M059J (cell line): ENCODE measurements around a stretch of chr22.

DNA sequence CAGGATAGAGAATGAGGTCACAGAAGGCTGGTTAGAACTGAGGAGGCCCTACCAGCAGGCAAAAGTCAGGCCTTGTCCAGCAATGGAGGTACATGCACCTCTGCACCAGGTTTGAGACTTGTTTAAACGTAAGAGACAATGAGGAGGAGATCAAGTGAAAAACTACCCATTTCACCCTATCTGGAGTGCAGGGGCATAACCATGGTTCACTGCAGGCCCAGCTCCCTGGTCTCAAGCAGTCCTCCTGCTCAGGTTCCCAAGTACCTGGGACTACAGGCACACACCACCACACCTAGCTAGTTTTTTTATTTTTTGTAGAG lies 217 bp upstream of the CCT8L2 start:
- RAMPAGE, long total RNA, result no peak

DNA sequence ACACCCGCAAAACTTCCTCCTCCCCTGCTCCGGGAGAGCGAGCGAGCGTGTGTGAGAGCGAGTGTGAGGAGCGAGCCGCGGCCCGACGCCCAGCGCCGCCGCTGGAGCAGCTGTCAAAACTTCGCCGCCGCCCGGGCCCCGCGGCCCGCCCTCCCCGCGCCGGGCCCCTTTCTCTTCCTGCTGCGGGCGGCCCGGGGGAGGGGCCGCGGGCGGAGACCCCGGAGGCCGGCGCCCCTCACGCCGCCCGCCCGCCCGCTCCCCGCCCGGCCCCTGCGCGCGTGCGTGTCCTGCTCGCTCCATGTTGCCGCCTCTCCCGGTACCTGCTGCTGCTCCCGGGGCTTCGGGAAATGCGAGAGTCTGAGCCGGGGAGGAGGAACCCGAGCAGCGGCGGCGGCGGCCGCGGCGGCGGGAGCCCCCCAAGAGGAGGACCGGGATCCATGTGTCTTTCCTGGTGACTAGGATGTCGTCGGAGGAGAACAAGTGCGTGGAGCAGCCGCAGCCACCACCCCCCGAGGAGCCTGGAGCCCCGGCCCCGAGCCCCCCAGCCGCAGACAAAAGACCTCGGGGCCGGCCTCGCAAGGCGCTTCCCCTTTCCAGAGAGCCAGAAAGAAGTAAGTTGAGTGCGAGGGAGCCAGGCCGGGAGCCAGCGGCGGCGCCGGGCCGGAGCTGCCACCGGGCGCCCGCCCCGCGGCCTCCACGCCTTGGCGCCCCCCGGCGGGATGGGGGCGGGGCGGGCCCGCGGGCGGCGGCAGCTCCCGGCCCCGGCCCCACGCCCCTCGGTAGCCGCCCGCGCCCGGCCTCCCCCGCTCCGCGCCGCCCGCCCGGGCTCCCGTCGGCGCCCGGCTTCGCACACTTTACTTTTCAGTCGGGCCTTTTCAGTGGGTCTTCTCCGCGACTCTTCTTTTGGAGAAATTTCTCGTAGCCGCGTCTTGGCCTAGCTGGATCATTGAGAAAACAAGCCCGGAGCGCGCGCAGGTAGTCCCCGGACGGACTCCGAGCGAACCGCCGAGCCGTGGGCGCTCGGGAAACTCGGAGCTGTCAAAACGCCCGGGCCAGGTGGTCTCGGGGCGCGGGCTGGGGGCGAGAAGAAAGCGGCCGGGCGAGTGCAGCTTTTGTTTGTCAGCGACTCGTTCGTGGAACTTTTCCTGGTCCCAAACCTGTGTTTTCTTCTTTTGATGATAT lies 9.4 kb upstream of the CCT8L2 start:
- RAMPAGE, long total RNA, result no peak

- RAMPAGE, long total RNA, result no peak
Measured at GRCh38 chr22:16661437-16662347, 69.1 kb upstream of the CCT8L2 start.

DNA sequence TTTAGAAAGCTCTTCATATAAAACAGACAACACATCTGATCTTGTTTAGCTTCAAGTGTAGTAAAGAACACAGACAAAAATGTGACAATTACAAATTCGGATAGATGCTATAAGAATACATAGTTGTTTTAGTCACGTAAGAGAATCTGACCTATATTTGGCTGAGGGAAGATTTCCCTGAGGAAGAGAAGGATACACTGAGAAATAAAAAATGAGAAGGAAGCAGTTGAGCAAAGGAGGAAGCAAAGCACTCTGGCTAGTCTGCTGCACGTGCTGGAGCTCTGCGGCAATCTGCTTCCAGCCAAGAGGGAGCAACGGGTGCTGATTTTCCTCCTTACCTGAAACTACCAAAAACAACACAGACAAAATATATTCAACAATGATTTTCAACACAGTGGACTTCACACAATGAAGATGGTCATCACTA lies 87.0 kb upstream of the CCT8L2 start:
- RAMPAGE, long total RNA, result no peak

GRCh38 chr22:17087695-17088267 lies 3.0 kb downstream of the IL17RA start:
- RAMPAGE, long total RNA, result no peak

- RAMPAGE, long total RNA, result no peak
Measured at GRCh38 chr22:17101604-17102691, 17.1 kb downstream of the IL17RA start.

DNA sequence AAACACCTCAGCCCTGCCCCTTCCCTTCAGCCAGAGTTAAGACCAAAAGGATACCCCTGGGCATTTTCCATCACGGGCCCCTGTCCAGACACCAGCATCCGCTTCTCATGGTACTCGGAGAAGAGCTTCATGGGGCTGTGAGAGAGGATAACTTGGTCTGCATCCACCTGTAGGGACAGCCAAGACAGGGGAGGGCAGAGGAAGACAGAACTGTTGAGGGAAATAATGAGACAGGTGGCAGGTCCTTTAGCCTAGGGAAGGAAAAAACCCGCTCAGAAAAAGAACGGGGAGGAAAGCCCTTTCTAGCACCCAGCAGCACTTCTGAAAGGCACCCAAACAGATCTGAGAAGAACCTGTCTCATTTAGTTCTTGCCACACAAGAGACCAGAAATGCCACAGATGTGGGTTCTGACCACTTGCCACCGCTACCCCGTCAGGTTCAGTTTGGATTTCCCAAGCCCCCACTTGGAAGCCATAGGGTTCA lies 10.6 kb downstream of the HDHD5 start:
- RAMPAGE, long total RNA, result no peak

GRCh38 chr22:17228632-17229402 lies 9.6 kb upstream of the ADA2 start:
- RAMPAGE, long total RNA, result no peak

DNA sequence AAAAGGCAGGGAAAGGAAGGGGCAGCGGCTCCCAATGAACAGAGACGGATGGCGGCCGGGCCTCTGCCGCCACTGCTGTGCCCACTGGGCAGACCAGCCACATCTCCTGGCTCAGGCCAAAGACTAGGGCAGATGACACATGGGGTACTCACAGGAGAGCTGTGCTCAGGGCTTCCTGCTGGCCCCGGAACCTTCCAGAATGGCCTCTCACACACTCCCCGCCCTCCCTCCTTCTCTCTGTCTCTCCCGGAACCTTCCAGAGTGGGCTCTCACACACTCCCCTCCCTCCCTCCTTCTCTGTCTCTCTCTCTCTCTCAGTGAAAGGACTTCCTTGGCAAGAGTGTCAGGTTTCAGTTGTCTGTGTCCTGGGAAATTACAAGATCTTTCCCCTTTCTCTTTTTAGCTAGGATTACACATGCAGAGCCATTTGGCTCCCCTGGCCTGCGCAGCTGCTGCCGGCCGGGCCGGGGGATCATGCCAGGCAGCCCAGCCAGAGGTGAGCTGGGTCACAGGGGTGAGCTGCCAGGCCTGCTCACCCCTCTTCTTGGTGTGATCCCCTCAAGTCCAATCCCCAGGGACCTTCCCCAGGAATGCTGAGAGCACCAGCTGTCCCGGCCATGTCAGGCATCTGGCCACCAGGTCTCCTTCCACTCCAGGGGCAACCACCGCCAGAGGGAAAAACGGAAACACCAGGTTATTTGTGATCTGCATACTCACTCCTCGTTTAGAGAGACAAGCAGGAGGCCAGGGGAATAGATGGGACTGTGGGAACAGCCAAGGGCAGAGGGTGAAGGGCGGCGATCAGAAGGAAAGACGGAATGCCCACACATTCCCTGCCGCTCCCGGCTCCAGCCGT lies 45.3 kb upstream of the ADA2 start:
- RAMPAGE, long total RNA, result no peak

GRCh38 chr22:17477319-17477999 lies 85.8 kb upstream of the SLC25A18 start:
- RAMPAGE, long total RNA, result no peak

- RAMPAGE, long total RNA, result no peak
Measured at GRCh38 chr22:17528769-17529527, 34.4 kb upstream of the SLC25A18 start.

DNA sequence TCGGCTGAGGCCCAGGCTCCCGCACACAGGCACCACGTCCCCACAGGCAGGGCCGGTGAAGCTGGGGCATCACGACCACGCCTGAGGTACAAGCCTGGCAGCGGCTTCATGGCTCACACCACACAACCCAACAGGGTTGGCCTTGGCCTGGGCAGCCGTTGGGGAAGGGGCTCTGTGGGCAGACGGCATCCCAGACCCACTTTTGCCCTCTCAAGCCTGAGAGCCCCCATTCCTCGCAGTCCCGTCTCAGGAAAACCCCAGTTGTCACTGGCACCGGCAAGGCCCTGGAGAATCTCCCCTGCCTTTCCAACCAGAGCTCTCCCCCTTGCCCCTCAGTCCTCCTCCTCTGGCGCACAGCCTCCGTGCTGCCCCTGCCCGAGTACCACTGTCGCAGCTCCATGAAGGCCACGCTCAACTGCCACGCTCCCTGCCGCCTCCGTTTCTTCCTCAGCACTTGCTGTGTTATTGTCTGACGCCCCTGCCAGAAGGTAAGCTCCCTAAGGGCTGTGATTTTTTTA lies 34.5 kb downstream of the BID start:
- RAMPAGE, long total RNA, result no peak

- RAMPAGE, long total RNA, result no peak
Measured at GRCh38 chr22:17758016-17758645, 16.1 kb downstream of the BID start.

DNA sequence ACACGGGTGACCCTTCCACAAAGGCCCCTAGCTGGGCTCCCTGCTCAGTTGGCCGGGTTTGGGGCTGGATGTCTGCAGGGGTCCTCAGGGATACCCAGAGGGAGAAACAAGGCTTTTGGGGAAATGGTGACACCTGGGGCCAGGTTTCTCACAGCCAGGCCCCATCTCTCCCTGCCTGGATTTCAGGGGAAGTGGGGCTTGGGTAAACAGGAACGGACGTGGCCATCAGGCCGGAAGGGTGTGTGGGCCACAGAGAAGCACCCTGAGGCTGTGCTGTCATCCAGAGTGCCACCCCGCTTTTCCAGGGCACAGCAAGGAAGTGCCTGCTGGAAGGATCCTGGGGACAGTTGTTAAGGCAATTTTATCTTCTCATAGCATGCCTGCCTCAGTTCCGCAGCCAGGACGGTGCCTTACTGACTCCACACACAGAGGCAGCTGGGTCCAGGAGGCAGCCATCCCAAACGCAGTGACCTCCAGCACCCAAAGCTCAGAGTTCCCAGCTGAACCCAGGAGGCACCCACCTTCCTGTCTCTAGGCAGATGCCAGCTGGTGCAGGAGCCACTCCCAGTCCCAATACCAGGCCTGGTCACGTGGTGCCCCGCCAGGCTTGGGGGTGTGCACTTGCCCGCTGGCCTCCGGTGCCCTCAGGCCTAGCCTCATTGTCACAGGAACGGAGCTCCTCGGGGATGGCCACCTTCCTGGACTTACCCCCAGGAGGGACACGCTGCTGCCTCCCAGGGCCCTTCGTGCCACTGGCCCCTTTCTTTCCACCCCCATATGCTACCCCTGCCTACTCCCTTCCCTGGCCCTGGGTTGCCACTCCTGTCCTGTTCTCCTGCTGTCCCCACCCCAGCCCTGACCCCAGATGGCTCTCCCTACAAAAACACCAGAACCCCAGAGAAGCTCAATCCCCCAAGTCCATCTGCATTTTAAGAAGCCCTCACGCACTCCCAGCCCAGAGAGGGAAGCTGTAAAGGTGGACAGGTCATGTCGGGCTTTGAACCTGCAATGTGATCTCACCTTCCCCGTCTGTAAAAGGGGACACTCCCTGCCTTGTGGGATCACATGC lies 4.7 kb downstream of the BID start:
- RAMPAGE, long total RNA, result no peak

DNA sequence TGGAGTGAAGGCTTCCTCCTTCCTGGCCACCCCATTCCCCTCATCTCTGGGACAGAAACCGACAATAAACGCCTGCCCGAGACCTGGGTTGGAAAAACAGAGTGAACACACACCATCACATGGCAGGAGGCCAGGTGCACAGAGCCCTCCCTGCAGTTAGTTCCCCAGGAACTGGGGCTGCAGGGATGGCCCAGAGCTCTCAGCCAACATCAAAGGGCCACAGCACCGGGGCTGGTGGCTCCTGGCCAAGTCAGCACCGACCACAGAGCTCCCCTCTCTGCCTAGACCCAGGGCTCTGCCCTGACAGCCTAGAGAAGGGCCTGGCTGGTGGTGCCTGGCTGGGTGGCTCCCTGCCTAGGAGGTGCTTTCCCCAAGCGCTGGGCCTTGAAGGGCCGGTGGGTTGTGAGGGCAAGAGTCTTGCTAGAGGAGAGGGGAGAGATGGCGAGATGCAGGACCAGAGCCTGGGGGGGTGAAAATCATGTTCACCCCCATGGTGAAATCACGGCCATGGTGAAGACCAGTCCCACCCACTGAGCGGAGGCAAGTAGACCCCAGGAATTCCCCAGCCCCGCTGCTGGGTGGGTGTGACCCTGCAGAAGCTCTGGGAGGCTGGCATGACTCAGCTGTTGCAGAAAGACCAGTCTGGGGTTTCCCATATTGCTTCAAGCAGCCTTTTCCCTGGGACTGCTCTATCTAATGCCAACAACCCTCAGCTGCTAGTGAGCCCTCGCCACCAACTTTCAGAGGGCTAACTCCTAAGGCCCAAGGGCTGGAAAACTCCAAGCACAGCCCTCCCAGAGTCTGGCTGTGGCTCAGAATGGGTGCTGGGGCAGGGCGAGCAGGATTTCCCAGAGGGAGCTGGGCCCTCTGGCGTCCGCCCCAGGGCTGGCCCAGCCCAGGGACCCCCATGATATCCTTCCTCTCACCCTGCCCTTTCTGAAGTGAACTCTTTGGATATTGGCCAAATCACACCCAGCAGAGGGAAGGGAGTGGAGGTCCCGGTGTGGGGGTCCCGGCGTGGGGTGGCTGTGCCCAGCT lies 7.3 kb upstream of the BID start:
- RAMPAGE, long total RNA, result no peak

GRCh38 chr22:17795904-17796732 lies 21.8 kb upstream of the BID start:
- RAMPAGE, long total RNA, result no peak

DNA sequence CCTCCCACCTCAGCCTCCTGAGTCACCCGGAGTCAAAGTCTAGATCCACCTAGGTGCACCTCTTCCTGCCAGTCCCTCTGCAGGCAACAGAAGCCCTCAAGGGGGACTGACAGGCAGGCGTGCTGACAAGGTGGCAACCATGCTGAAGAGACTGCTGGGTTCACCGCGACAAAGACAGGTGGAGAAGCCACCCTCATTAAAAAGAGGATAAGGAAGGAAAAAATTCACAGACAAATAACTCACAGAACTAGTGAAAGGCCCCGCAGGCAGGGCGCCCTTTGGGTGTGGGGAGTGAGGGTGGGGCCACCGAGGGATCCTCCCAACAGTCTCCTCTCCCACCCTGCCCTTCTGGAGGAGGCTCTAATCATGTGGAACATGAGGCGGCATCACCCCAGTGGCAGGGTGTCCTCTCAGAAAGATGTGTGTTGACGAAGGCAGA lies 91.0 kb upstream of the BID start:
- RAMPAGE, long total RNA, result no peak

- RAMPAGE, long total RNA, result no peak
Measured at GRCh38 chr22:17871684-17872606, 97.7 kb upstream of the BID start.

- RAMPAGE, long total RNA, result no peak
Measured at GRCh38 chr22:17887021-17887753, 112.9 kb upstream of the BID start.

DNA sequence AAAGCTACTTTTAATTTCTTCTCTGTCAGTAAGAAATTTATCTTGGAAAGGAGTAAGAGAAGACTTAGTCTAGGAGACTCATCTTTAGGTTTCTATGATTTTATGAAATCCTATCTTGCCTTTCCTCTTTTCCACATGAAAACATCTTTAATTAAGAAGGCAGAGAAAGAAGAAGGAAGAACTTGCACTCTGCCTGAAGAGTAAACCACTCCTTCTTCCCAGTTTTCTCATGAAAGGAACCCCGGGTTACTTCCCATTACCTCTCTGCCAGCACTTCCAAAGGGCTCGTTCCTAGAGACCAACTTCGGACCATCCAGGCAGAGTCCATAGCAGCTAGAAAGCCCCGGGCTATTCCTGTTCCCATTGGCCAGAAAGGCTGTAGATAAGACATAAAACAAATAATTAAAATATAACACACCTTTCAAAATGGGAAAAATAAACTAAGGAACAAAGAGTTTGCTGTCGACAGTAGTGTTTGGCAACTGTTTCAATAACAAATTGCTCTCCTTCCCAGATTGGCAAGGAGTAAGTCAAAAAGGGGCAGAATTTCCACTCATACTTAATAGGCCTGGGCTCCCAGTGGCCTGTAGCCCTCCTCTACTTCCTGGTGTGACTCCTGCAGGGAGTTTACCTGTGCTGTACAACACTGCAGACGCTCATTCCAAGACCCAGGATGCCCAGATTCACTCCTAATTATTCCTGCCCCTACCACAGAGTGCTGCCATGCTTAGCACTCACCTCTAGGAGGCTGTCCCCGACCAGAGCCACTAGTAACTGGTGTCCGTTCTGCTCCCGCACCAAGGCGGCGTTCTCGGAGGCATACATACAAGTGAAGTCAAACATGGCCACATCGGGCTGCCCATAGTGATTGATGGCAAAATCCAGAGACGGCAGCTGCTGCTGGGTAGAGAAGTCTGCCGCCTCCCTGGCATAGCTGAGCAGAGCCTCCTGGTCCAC lies 122.0 kb upstream of the BID start:
- RAMPAGE, long total RNA, result no peak